Thoracic aorta (tissue), 1 donor: ENCODE results near the genes CRIP2 and CRIP1.

- RAMPAGE, long total RNA, result no peak
Observed at GRCh38 chr14:105313645-105314199, 826 bp upstream of the PACS2 start.

DNA sequence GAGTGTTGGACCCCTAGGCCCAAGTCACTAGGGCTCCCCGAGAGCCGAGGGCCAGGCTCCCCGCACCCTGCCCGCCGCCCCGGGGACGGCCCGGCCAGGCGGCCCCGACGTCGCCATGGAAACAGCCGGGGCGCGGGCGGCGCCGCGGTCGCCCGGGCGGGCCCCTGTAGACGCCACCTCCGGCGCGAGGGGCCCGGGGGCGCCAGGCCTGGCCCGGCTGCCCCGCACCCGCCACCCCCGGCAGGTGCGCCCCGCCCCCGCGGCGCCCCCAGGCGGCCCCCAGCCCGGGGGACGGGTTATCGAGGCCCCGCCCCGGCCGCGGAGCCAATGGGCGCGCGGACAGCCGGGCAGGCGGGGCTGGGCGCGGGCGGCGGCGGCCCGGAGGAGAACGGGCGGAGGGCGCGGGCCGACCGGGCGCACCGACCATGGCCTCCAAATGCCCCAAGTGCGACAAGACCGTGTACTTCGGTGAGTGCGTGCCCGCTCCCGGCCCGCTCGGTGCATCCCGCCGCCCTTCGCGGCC is at the start of gene CRIP2:
Gene CRIP2 (plus strand): TSS at position 384 of the 523 bp plus-strand sequence.
- RAMPAGE, long total RNA, result start-site peak on the plus strand centred at position 390 of the sequence, 48 bp wide, 577 reads

DNA sequence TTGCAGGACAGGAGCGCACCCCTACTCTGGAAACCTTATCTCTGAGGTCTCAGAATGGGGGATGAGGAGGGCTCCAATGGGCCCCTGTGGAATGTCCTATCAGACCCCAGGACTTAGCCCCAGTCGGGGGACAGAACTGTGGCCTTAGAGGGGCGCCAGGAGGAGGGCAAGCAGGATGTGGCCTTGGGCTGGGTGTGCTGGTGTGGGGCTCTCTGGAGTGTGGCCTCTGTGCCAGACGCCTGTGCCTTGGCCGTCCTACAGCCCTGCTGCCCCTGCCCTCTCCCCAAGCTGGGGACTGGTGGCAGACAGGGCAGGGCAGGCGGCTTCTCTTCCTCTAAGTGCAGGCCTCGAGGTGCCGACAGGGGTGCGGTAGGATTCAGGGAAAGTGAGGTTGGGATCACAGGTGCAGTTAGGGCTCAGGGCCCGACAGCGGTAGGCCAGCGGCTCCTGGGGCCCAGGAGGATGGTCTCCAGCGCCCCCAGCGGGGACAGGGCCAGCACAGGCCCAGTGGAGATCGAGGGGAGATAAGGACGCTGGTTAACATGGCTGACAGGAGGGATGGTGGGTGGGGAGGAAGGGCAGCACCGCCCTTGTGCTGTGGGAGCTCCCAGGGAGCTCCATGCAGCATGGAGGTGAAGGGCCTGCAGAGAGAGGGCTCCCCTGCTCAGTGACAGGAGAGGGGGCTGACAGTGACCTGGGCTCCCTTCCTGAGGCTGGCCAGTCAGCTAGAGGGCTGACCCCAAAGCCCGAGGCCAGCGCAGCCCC is 1.0 kb upstream of the CRIP1 start:
- RAMPAGE, long total RNA, result no peak

DNA sequence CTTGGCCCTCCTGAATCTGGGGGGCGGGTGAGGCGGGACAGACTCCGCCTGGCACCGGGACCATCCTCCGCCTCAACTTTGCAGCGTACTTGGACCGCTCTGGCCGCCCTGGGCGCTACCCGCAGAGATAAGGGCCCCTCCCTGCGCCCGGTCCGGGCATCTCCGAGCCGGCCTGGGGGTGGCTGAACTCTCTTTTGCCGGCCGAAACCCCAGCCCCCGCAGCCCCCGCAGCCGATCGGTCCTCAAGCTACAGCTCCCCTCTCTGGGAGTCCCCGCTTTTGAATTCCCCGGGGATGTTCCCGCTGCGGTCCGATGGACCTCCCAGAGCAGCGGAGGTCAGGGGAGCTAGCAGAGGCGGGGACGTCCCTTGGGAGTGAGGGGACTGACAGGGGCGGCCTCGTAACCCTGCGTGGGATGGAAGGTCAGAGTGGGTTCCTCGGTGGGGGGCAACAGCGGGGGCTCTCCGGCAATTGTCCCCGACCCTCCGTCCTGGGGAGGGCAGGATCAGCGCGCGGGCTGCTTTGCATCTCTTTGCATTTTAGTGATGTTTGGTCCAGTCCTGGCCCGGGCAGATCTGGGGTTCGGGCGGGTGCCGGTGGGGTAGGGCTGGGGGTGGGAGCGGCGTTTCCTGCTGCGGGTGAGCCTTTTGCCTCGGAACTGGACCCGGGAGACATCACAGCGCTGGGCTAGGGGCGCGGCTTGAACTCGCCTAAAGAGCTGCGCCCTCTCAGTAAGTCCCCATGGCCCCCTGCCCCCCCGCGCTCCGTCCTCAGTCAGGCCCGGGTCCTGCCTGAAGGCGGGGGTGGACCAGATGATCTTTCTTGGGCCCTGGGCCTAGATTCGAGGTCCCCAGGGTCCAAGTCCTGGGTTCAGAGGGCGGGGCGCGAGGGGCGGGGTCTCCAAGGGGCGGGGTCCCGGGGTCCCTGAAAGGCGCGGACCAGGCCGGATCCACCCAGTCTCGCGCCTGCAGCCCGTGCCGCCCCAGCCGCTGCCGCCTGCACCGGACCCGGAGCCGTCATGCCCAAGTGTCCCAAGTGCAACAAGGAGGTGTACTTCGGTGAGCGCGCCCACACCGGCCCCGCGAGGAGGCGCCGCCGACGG is at the start of gene CRIP1:
Gene CRIP1 (plus strand): TSS at position 644 of the 1,101 bp plus-strand sequence.
- RAMPAGE, long total RNA, result start-site peak on the plus strand centred at position 974 of the sequence, 46 bp wide, 324 reads

DNA sequence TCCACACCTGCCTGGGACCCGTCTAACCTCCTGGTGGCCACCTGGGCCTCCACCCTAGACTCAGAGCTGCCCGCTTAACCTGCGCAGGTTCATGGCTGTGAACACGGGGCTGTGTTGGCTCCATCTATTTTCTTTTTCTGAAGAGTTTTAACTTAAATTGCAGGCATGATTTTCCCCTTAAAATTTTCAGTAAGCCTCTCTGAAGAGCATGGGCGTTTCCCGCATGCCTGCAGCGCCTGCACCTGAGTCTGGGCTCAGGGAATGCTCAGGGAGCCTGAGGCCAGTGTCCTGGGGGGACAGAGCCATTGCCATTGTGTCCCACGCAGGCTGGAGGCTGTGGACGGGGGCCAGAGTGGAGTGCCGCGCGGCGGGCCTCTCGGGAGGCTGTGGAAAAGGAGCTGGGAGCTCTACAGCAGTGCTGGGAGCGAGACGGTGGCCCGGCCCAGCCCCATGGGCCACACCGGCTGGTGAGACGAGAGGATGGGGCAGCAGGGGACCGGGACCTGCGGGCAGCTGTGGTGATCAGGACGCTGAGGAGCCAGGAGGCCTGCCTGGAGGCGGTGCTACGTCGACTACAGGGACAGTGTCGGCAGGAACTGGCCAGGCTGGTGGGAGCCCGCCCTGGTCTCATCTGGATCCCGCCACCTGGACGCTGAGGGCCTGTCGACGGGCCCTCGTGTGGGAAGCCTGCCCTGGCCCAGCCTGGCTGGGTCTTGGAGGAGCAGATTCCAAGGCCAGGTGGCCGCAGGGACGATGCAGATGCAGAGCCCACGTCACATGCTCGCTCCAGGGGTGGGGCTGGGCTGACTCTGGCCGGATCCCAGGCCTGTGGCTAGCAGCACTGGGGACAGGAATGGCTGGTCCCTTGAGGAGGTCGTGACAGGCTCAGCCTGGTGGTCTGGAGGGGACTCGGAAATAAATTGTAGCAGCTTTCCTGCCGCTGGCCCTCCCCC is 7.5 kb downstream of the TEDC1 start:
- RAMPAGE, long total RNA, result no peak

- RAMPAGE, long total RNA, result no peak
Observed at GRCh38 chr14:105648209-105648706, 121.9 kb downstream of the TMEM121 start.

DNA sequence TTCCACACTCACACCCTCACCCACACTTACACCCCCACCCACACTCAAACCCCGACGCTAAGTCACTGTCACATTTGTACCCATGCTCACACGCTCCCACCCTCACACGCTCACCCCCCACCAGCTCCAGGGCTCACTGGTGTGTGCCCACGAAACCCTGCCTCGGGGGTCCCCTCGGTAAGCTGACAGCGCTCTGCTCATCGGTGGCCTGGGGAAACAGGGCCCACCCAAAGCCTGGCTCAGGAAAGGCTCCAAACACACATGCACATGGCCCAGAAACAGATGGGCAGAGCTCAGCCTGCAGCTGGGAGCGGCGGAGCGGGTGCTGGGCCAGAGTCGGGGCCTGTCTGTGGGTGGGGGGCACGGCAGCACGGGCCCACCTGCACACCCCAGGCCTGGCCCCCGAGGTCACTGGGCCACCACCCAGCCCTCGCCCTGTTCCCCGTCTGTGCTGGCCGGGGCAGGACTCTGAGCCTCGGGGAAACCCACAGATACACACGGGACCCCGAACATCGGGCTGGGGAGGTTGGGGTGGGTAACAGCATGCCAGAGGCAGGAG is 164.9 kb downstream of the TMEM121 start:
- RAMPAGE, long total RNA, result no peak

GRCh38 chr14:105775636-105775991 is 249.2 kb downstream of the TMEM121 start:
- RAMPAGE, long total RNA, result no peak

- RAMPAGE, long total RNA, result no peak
Observed at GRCh38 chr14:105899150-105899759, 372.9 kb downstream of the TMEM121 start.

- RAMPAGE, long total RNA, result no peak
Observed at GRCh38 chr14:106398770-106399439, 872.5 kb downstream of the TMEM121 start.

DNA sequence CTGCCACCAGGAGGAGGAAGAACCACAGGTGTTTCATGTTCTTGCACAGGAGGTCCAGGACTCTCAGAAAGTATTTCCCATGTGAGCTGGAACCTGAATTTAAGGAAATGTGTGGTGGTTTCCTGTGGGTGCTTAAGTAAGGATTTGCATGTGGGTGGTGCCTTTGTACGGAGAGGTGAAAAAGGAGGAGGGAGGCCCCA is 1113.0 kb downstream of the TMEM121 start:
- RAMPAGE, long total RNA, result no peak

DNA sequence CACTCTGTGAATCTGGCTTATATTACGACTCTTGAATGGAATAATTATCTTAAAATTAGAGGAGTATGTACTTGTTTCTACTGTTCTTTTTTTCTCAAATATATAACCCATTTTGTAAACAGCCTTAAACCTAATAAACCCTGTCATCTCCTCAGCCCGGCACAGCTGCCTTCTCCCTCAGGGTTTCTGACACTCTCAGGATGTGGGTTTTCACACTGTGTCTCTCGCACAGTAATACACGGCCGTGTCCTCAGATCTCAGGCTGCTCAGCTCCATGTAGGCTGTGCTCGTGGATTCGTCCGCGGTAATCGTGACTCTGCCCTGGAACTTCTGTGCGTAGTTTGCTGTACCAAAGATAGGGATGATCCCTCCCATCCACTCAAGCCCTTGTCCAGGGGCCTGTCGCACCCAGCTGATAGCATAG is 1235.5 kb downstream of the TMEM121 start:
- RAMPAGE, long total RNA, result no peak

GRCh38 chr14:106844313-106845011 is 1318.1 kb downstream of the TMEM121 start:
- RAMPAGE, long total RNA, result no peak

DNA sequence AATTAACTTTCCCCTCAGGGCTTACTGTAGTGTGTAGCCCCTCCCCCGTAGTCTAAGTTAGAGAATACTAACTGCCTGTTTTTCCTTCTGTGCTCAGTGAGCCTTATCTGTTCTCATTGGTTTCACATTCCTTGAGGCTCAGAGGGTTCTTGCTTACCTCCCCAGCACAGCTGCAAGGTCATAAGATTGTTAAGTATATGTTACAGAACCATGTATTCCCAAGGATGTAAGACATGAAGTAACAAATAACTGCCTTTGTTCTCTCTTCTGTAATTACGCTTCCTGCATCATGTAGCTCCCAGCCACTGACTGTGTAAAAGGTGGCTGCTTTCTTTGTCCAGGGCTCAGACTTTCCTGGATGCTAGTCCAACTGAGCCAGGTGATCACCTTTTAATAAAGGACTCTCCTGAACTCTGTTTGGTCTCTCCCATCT is 1351.2 kb downstream of the TMEM121 start:
- RAMPAGE, long total RNA, result no peak